Thoracic aorta endothelial cell (primary cell): Measurements from ENCODE around the gene USP36.

GRCh38 chr17:78785489-78785857 is 3.4 kb upstream of the CYTH1 start:
- CAGE, long polyA plus RNA, result no peak

DNA sequence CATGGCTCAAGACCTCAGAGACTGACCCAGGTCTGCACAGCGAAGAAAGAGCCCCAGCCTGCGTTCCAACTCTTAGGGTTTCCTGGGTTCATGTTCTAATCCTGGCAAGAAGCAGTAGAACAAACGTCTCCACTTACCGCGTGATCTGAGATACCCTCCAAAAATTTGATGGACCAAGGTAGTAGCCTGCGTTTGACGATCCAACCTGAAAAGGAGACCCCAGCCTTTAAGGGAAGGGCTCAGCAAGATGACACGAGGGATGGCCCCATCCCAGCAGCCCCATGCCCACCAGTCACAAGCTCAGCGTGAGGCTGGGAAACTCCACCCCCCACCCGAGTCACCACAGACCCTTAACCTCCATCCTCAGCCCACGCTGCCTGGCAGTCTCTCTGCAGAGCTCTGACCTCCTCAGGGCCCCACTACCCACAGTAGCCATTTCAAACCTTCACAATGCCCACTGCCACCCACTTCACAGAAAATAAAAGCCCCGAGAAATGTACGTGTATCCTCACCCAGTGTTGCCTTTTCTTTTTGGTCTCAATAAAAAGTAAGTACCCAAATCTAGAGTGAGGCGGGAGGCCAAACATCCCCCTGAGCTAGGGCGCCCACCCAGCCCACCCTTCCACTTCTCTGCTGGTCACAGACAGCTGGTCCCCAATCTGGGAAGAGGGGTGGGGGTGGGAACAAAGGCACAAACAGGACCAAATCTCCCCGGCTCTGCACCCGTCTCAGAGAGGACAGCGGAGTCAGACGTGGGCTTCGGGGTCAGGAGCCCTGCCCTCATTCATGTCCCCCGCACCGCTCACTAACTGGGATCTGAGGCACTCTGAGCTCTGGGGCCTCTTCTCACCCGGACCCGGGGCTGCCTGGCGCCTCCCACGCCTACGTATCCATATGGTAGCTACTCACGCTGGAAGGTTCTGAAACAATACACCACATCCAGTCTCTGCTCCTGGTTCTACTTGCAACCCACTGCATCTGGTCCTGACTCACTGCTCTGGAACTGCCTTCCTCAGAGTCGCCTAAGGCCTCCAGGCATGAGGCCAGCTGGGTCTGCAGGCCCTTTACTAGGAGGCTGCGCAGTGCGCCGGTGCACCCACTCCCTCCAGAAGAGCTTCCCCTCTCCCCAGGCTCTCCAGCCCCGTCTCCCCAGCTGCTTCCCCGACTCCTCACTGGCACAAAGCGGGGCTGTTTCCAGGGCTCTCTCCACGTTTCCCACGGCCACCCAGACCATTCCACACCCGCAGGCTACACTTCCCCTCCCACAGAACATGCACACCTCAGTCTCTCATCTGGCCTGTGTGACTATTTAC is 18.4 kb downstream of the USP36 start:
- CAGE, long polyA plus RNA, result no peak

GRCh38 chr17:78827001-78827751 is 13.4 kb downstream of the USP36 start:
- CAGE, long polyA plus RNA, result no peak

GRCh38 chr17:78840713-78840979 is at the start of gene USP36:
Gene USP36 (minus strand): TSS chr17:78840814.
- CAGE, long polyA plus RNA, result no peak

DNA sequence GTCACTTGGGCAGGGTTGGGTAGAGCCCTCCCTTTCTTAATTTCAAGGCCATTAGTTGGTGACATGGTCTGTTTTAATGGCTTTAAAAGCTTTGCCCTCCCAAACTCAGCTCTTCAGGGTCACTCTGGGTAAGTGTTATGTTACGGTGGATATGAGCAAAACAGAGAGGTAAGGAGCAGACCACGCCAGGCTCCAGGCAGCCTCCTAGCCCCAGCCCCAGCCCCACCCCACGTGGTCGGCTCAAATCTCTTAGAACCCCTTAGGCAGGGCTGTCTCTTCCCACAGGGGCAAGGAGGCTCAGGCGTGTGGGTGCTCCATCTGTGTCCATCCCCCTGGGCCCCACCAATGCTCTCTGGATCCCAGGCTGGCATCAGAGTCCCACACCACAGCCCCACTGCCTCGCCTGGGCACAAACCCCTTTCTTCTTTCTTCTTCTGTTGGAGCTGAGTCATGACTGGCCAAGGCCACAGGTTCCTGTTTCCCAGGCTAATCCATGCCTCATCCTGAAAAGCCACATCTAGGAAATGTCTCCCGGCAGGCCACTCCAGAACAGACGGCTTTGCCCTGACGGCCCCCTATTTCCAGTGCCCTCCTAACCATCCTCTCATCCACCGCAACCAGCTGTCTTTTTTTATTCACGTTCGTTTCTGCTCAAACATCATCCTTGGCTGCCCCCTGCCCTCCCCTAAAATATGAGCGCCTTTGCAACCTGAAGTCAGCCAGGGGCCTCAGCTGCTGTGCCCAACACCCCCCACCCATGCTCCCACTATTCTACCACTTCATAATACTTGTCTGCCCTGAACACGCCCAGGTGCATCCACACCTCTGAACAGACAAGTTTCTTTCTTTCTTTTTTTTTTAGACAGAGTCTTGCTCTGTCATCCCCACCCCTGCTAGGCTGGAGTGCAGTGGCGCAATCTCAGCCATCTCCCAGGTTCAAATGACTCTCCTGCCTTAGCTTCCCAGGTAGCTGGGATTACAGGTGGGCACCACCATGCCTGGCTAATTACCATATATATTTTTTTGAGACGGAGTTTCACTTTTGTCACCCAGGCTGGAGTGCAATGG is 27.2 kb downstream of the CEP295NL start:
- CAGE, long polyA plus RNA, result no peak

DNA sequence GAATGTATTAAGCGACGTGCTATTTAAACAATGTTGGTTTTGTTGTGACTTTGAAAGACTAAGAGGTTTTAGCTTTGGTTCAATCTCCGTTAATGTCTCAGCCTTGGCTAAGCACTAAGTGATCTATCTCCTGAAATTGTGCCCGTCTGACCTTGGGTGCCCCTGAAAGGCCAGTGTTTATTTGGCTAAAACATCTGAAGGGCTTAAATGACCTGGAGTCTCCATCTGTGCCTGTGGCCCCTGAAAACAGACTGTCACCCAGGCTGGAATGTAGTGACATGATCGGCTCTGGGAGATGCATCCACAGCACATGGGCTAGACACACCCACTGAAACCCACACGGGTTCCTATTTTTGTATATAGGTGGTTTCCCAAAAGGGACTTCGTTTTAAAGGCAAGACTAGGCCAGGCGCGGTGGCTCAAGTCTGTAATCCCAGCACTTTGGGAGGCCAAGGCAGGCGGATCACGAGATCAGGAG is 13.5 kb downstream of the CEP295NL start:
- CAGE, long polyA plus RNA, result no peak

DNA sequence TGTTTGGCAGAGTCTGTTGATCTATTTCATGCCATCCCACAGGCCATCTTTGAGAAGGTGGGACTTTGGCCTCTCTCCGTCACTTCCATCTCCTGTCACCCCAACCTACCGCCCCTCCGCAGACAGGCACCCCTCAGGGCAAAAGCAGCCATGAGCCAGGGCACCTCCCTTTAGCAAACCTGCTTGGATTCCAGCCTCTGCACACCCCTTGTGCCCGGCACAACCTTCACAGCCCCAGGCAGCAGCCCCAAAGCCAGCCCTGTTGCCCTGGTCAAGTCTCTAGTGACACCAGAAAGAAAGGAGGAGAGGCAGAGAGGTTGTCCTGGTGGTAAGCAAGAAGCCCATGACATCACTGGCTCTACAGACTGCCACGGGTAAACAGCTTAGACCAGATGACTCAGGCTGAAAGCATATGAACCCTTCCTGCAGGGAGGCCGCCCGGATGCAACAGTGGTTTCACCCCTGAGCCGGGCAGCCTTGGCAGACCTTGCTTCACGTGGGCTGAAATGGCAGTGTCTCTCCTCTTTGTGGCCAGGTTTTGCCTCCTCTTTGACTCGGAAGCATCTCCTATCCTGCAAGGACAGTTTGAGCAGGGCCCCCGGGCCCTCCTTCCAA is 8.1 kb upstream of the TIMP2 start:
- CAGE, long polyA plus RNA, result no peak

DNA sequence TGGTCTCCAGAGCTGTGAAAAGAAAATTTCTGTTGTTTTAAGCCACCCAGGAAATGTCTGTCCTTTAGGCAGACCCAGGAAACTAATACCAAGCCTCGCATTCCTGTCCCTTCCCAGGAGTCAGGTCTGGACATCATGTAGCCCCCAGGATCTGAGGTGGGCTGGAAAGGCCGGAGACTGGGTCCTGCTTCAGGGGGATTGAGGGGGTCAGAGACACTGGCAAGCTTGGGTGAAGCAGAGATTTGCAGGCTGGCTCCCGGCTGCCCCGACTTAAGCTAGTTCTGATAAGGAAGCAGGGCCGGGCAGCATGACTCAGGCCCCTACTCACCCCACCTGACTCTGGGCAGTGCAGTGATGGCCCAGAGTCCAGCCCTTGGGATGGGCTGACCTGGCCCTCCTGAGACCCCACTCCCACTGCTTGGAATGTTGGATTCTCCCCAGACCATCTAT is 21.3 kb downstream of the LGALS3BP start:
- CAGE, long polyA plus RNA, result no peak

- CAGE, long polyA plus RNA, result no peak
Measured at GRCh38 chr17:79167514-79167781, 92.8 kb downstream of the ENGASE start.

DNA sequence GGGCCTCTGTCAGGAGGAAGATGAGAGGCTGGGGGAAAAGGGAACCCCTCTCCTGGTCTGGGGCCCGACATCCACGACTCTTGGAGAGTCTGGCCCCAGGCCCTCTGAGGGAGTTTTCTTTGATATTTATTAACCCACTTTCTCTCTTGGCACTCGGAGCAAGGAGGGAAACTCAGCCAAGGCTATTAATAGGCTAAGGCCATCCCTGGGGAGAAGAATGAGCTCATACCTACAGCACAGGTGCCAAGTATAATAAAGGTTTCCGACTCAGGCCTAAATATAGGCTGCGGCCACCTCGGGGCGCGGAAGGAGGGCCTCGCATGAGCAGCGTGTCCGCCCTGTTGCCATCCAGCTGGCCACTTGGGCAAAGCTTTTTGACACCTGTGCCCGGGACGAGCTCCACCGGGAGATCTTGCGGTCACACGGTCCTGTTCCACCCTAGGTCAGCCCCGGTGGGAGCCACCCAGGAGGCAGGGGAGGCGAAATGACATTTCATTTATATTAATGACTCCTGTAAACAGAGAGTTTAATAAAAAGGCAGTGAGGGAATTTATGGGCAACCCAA is 232.3 kb downstream of the ENGASE start:
- CAGE, long polyA plus RNA, result no peak

GRCh38 chr17:79401025-79401421 is 209.8 kb downstream of the RBFOX3 start:
- CAGE, long polyA plus RNA, result no peak

GRCh38 chr17:79789390-79789924 is 7.4 kb downstream of the CBX8 start:
- CAGE, long polyA plus RNA, result no peak

DNA sequence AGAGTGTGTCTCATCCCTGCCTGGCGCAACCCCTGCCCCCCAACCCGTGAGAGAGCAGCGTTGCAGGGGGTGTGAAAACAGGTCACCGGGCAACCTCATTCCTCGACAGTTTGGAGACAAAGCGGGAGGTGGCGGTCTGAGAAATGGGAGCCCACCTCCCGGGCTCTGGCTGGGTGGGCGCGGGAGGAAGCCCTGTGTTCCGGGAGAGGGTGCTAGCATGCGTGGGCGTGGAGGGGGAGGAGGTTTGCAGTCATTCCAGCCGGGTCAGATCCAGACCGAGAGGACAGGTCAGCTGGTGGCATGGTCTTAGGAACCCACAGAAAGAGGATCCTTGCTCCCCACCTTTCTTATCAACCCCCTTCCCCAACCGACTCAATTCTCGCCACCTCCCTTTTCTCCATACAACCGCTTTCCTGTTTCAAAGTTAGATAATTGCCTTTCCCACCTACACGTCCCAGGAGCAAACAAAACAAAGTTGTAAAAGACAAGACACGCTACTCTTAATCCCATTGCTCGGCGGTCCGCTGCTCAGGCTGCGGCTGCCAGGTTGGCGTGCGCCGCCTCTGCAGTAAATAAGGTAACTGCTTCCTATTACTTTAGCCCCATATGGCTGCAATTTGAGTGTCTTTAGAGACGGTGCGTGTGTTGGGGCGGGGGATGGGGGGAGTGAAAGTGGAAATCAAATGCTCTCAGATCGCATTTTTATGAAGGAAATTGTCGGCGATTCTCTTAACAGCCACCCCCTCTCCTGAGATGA is 3.4 kb upstream of the CBX8 start:
- CAGE, long polyA plus RNA, result no peak

DNA sequence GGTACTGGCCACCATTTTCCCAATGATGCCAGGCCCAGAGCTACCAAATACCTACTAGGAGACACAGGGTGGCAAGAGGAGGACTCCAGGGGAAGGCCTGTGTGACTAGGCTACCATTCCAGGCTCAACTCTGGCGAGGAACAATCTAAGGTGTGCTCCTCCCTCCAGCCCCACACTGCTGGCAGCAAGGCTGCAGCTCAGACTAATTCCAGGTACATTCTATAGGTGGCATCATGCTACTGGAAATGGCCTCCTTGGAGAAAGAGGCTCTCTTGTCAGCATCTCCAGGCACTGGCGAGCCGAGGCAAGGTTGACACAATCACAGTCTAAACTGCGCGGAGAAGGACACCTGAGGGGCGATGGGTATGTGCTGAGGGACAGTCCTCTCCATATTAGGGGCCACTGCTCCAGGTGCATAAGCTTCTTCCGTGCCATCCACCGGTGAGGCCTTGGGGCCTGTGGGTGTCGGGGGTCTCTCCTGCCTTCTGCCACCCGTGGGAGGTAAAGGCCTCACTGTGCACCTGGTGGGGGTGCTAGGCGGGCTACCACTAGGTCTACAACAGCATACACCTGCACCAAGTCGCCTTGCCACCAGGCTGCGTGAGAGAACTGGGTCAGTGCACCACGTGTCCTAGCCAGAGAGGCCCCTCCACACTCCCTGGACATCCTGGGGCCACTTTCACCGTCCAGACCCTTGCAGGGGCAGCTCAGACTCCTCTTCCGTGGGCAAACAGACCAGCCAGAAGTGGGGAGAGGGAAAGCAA is 11.9 kb upstream of the CBX8 start:
- CAGE, long polyA plus RNA, result no peak

DNA sequence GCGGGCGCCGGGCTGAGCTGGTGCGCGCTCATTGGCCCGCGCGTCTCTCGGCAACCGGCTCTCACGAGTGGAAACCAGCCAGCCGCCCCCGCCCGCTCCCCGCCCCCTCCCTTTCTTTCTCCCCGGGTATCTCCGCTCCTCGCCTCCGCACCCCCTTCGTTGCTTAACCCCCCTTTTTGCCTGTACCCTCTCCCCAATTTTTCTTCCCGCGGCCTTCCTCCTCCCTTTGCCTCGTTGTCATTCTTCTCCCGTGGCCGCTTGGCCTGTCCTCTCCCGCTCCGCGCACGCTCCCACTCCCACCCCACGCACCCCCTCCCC is 13.4 kb upstream of the CBX8 start:
- CAGE, long polyA plus RNA, result no peak

DNA sequence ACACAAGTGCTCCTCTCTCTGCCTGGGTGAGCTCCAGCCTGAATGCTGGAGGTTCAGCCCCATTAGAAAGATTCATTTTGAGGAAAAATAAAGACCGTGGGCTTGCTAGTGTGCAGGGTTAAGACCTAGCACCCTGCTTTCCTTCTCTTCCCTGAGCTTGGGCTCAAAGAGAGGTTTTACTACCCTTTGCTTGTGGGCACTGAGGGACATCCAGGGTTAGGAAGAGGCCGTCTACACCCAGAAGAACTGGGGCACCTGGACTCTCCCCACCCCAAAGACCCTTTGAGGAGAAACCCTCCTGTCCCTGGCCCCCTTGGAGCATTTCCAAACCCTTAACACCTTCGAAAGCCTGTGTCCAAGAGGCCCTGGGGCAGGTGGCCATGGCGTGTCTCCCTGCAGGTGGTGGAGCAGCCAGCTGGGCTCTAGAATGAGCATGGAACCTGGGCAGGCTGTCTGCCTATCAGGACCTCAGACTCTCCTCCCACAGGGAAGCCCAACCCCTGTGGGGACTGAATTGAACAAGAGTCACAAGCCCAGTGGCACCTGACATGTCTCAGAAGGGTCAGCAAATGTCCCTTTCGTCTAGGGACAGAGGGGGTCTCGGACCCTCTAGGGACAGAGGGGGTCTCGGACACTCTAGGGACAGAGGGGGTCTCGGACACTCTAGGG is 8.6 kb downstream of the CBX4 start:
- CAGE, long polyA plus RNA, result no peak

GRCh38 chr17:79843560-79843924 is 4.3 kb upstream of the CBX4 start:
- CAGE, long polyA plus RNA, result no peak

- CAGE, long polyA plus RNA, result no peak
Measured at GRCh38 chr17:79892235-79892974, 53.2 kb upstream of the CBX4 start.

DNA sequence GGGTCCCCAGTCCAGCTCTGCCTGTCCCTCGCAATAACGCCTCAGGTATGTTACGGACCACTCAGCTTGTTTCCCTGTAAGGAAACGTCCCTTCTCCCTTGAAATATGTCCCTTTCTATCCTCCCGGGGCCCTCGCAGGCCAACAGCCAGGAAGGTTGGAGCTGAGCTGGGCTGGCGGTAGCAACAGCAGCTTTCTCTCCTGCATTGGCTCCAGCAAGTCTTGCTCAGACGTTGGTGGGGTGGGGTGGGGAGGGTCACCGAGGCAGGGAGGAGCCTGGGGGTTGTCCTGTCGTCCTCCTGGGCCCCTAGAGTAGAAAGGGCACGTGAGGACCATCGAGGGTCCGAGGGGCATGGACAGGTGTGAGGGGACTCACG is 80.3 kb upstream of the CBX4 start:
- CAGE, long polyA plus RNA, result no peak

- CAGE, long polyA plus RNA, result no peak
Measured at GRCh38 chr17:79932756-79933546, 93.7 kb upstream of the CBX4 start.